Astrocyte (in vitro differentiated cells and primary cell): ENCODE measurements around a stretch of chr15.

DNA sequence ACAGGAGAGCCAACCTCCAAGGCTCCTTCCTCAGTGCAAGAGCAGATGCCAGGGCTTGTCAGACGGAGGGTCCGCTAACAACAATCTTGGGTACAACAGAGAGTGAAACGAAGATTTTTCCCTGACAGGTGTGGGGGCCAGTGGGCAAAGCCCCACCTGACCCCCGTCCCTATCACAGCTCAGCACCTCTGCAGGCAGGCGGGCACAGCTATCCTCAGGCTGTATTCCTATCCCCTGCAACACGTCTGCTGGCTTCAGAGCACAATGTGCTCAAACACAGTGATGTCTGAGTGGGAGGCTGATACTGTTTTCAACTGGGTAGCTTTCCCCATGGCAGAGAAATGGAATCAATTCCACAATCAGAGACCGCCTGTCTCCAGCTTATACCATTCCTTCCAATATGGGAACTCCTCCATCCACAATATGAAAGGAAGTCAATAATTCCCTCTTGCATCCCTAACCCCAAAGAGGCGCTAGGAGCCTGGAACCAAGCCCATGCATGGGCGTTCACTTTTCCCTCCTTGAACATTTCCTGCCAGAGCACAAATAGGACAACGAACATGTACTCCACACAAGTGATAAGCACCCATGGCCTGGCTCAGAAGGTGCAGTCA is 27.9 kb downstream of the TLE3 start:
- PRO-cap: no peak
- RRBS, 2 experiments: no CpG with 5 or more reads among the region's 10 CpGs

GRCh38 chr15:70083830-70084279 is 13.9 kb downstream of the TLE3 start:
- PRO-cap: no peak
- RRBS, 2 experiments: no CpG with 5 or more reads among the region's 2 CpGs

- PRO-cap: no peak
- RRBS, 2 experiments: no CpG with 5 or more reads among the region's 7 CpGs
Observed at GRCh38 chr15:70098213-70098492, 436 bp upstream of the TLE3 start.

DNA sequence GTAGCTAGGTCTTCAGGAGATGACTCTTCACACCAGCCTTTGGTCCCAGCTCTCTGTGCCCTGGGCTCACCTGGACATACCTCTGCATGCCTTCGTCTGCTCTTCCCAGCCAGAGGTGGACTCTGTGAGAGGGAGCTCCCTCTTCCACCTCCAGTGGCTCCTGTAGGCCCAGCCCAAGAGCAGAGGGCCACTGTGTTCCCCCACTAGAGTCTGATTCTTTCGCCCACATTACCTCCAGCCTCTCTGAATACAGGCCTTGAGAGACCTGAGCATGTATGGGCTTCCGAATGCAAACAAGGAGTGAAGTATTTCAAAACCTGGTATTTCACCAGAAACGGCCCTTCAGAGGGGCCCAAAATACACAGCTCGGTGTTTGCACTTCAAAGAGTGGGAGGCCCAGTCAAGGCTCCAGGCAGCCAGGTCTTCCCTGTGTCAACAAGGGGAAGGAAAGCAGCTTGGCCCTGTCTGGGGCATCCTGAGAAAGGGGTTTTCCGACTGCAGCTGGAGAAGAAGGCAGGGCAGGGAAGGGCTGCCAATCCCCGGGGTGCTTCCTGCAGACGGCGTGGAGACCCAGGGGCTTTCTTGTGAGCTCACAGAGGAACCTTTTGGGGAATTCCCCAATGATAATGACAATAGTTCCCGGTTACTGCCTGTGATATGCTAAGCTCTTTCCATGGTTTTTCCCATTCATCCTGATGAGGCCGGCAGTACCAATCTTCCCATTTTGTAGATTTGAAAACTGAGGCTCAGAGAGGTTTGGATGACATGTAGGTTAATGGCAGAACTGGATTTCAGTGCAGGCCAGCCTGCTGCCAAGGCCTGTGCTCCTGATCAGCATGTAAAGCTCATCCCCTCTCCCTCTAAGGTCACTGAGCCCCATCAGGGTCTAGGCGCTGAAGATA is 42.8 kb upstream of the TLE3 start:
- PRO-cap: no peak
- RRBS, 2 experiments: 38 to 50% methylated on average over 1 to 4 of the region's 12 CpGs

DNA sequence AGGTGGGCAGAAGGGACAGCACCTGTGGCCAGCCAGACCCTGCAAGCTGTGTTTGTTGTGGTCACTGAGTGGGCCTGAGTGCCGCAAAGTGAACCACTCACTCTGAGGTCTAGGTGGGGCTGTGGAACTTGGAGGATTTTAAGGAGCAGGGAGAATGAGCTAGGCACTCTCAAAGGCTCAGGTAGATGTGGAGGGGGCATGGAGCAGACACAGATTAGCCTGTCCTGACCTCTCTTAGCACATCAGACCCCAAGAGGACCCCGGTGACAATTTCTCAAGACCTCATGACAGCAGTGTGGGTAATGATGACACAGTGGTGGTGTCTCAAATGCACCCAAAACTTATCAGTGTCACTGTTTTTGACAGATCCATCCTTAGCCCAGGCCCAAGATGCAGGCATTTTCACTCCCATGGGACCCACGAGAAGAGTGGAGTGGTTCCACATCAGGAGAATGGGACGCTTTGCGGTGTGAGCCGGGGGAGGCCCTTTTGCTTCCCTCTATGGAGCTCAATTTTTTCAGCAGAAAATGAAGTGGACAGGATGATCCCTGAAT is 43.8 kb upstream of the TLE3 start:
- PRO-cap: no peak
- RRBS, 2 experiments: no CpG with 5 or more reads among the region's 6 CpGs

GRCh38 chr15:70160825-70161307 is 63.1 kb upstream of the TLE3 start:
- PRO-cap: no peak
- RRBS, 2 experiments: no CpG with 5 or more reads among the region's 10 CpGs

GRCh38 chr15:70192531-70193073 is 94.9 kb upstream of the TLE3 start:
- PRO-cap: no peak
- RRBS, 2 experiments: no CpG with 5 or more reads among the region's 10 CpGs

DNA sequence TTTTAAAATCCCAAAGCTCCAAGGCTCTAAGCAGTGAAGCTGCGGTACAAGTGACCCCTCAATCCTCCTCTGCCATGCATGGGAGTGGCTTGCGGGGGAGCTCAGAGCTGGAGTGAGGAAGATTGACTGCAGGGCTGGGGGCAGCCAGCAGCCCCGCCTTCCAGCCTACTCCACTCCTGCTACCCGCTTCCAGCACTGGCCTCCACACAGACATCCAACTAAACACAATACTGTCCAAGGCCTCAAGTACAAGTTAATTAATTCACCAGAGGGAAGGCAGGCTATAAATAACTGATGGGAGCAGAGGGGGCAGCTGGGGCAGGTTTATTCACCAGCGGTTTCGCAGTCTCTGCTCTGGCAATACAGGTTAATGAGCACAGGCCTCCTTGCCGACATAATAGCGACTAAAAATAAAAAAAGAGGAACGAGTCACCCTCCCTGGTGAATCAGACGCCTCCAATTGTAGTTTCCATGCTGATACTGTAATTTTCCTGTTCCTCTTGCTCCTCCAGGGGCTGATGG is 166.3 kb upstream of the TLE3 start:
- PRO-cap: no peak
- RRBS, 2 experiments: no CpG with 5 or more reads among the region's 10 CpGs

GRCh38 chr15:70559221-70559618 is 204.1 kb downstream of the UACA start:
- PRO-cap: no peak
- RRBS, 2 experiments: no CpG with 5 or more reads among the region's 9 CpGs

GRCh38 chr15:70585047-70586005 is 178.0 kb downstream of the UACA start:
- PRO-cap: no peak
- RRBS, 2 experiments: 3 to 5% methylated on average over 25 to 35 of the region's 65 CpGs

DNA sequence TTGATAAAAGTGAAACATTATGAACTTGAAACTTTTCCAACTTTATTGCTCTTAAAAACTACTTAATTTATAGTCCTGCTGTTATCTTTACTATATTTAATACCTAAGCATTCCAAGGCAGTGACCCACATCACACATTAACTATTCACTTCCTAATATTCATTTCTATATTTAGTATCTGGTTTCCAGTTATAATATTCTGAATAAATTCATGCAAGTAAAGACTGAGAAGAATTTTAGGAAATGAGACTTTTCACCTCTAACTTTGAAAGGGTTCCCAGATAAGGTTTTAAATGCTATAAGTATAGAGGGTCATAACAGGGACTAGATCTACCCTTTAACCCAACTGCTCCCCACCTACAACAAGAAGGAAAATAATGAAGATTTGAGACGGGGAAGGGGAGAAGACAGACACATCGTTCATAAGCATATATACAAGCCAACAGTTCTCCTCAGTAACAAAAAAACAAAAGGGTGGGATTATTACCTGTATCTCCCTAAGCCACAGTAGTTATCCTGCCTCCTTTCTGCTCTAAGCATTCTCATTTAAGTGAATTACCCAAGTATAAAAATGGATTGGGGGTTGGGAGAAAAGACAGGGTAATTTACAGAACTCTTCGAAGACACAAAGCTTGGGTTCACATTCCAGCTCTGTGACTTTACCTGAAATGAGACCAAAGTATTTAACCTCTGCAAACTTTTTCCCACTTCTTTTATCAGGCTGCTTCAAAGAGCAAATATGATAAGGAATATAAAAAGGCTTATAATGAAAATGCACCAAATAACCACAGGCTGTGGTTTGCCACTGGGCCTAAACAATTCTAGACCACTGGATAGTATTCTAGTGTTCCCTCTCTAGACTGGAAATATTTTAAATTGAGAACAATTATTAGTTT is 64.6 kb downstream of the UACA start:
- PRO-cap: no peak
- RRBS, 2 experiments: no CpG with 5 or more reads among the region's 3 CpGs

GRCh38 chr15:70714049-70714473 is 49.3 kb downstream of the UACA start:
- PRO-cap: no peak
- RRBS, 2 experiments: no CpG with 5 or more reads among the region's 2 CpGs

- PRO-cap: unidirectional peak, minus-strand start at chr15:70716364
- RRBS, 2 experiments: no CpG with 5 or more reads among the region's 6 CpGs
Observed at GRCh38 chr15:70715870-70716534, 47.4 kb downstream of the UACA start.

DNA sequence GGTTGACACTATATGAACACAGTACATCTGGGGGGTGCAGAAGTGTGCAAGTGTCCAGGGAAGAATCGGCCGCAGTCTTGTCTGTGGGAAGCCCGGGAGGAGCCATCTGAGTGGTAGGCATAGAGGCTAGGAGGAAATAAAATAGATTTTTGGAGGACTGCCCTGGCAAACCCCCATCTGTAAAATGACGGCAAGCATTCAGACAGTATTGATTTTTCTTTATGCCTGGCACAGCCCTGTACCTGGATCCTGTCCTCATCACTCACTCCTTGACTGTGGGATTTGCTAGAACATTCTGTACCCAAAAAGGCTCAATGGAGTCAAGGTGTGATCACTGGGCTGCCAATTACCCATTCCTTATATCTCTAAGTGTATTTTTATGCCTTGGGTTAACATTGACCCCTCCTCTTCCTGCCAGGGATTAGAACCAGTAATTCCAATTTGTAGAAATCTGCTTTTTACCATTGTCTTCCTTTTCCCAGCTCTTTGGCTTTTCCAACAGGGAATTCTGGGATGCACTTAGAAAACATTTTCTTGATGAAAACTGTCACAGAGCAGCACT is 31.4 kb downstream of the THSD4 start:
- PRO-cap: no peak
- RRBS, 2 experiments: no CpG with 5 or more reads among the region's 4 CpGs

DNA sequence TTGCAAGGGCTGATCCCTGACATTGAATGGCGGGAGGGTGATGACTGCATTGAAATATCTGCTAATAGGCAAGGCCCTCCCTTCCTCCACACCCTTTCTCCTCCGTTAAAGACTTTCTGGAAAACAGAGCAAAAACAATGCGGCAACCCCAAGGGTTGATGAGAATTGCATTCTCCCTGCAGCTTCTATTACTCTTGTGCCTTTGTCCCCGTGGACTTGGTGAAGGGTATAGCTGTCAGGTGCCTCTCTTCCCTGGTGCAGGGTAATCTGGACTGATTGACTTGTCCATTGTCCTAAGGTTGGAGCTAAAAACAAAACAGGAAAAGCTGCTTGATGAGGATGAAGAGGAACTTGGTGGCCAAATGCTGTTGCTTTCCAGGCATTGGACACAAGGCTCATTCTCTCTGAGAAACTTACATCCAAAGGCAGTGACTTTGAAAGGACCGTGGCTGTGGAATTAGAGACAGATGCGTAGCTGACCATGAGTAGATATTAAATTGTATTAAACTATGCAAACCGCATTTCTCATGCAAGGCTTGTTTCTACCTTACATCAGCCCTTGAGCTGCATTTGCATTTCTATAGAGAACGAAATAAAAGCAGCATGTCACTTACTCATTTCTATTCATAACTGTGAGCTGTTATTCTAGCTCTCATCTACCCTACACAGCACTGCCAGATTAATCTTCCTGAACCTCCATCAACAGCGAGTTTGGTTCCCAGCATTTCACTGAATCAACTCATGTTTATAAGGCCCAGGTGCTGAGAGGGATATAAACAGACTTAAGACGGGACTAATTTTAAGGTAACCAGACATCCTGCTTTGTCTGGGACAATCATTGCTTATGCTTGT is 72.1 kb downstream of the THSD4 start:
- PRO-cap: no peak
- RRBS, 2 experiments: no CpG with 5 or more reads among the region's 10 CpGs

DNA sequence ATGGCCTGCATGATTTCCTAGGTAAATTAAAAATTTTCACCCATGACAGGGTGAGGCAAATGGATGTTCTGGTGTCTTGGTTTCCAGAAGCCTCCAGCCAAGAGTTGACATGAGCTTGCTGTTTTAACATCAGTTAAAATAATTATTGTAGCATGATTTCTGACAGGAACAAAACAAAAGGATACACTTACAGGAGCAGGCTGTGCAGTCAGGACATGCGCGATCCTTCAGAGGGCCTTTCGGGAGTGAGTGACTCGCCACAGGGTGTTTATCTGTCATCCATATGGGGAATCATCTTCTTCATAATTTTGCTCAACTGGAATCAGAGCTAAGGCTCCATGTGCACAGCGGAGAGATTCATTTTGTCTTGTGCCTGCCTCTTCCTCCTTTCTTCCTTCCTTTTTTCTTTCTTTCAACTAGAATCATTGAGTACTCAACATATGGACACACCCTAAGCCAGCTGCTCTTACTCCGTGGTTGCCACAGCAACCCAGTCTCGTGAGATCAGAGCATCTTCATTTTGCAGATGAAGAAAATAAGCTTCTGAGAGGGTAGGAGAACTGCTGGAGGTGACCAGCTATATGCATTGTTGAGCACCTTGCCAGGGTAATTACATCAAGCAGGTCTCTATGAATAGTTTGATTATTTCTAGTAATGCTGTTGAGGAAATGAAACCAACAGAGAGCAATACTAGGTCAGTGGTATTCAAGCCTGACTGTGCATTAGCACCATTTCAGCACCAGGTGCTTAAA is 73.5 kb downstream of the THSD4 start:
- PRO-cap: no peak
- RRBS, 2 experiments: no CpG with 5 or more reads among the region's 7 CpGs

GRCh38 chr15:71214143-71214568 is 98.9 kb downstream of the THSD4 start:
- PRO-cap: no peak
- RRBS, 2 experiments: no CpG with 5 or more reads among the region's 14 CpGs

DNA sequence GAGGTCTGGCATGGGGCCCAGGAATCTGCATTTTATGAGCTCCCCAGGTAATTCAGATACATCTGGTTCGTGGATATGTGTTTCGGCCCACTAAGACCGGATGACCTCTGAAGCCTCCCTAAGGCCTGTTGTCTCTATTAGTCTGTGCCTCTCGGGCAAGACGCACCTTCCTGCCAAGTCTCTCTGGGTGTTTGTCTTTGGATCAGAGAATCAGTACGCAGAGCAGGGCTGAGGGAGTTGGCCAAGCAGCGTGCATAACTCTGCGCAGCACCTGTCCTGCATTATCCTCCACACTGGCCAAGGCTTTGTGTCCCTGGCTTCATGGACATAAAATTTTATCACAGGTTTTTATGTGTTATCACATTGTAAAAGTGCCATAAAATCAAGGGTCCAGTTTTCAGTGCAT is 181.1 kb downstream of the THSD4 start:
- PRO-cap: no peak
- RRBS, 2 experiments: no CpG with 5 or more reads among the region's 8 CpGs

GRCh38 chr15:71374420-71374972 is 259.2 kb downstream of the THSD4 start:
- PRO-cap: no peak
- RRBS, 2 experiments: no CpG with 5 or more reads among the region's 3 CpGs

DNA sequence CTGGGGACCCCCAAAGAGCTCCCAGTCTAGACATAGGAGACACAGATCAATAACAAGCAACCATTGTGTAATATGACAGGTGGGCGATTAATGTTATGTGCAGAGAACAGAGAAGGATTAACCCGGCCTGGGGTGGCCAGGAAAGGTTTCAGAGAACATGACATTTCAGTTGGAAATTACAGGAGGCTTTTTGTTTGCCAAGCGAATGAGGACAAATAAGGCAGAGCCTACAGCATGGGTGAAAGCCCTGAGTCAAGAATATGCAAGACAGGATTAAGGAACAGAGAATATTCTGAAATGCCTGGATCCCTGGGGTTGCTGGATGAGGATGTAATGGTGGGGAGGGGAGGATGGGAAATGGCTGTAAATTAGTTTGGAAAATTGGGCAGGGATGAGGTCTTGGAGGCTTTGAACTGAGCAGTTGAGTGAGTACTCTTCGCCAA is 198.8 kb upstream of the NR2E3 start:
- PRO-cap: no peak
- RRBS, 2 experiments: no CpG with 5 or more reads among the region's 4 CpGs